ENCODE measurements around the genes LONP2 and ABCC11.

DNA sequence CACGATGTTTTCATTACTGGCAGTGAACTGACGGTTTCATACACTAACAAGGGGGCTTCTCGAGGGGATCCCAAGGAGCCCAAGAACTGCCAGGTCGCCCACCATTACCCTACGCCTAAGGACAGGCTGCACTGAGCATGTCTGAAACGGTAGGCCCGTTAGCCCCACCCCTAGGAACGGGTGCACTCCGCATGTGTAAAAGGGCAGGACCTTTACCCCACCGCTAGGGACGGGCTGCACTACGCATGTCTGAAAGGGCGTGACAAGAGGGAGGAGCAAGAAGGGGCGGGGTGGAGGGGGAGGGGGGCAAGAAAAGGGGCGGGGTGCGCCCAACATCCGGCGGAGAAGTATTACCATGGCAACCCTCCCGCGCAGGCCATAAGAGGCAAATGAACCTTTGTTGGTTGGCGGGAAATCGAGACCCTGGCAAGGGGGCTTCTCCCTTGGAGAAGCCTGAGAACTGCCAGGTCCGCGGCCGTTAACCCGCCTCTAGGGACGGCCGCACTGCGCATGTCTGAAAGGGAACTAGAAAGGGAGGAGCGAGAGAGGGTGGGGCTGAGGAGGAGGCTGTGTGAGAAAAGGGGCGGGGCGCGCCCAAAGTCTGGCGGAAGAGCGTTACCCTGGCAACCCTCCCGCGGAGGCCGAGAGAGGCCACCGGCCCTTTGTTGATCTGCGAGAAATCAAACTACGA lies 2046.7 kb downstream of the TP53TG3F start:
- RAMPAGE, long total RNA, result no peak
- RRBS, result no CpG with 5 or more reads among the region's 41 CpGs

GRCh38 chr16:35795283-35795792 lies 2335.9 kb downstream of the TP53TG3F start:
- RAMPAGE, long total RNA, result no peak
- RRBS, result no CpG with 5 or more reads among the region's 25 CpGs

DNA sequence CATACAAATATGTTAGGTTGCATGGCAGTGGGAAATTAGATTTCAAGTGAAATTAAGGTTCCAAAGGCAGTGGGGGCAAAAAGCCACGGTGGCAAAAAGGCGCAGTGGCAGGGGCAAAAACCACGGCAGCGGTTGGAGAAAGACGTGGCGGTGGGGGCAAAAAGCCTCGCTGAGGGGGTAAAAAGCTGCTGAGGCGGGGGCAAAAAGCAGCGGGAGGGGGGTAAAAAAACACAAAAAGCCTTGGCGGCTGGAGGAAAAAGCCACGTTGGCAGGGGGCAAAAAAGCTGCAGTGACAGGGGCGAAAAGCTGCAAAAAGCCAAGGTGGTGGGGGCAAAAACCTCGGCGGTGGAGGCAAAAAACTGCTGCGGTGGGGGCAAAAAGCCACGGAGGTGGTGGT lies 194.1 kb downstream of the SHCBP1 start:
- RAMPAGE, long total RNA, result no peak
- RRBS, result no CpG with 5 or more reads among the region's 16 CpGs

- RAMPAGE, long total RNA, result no peak
- RRBS, result no CpG with 5 or more reads among the region's 26 CpGs
These were observed 52.2 kb downstream of the SHCBP1 start for GRCh38 chr16:46569031-46569363.

- RAMPAGE, long total RNA, result no peak
- RRBS, result no CpG with 5 or more reads among the region's 3 CpGs
These were observed 16.6 kb upstream of the SHCBP1 start for GRCh38 chr16:46637845-46638061.

DNA sequence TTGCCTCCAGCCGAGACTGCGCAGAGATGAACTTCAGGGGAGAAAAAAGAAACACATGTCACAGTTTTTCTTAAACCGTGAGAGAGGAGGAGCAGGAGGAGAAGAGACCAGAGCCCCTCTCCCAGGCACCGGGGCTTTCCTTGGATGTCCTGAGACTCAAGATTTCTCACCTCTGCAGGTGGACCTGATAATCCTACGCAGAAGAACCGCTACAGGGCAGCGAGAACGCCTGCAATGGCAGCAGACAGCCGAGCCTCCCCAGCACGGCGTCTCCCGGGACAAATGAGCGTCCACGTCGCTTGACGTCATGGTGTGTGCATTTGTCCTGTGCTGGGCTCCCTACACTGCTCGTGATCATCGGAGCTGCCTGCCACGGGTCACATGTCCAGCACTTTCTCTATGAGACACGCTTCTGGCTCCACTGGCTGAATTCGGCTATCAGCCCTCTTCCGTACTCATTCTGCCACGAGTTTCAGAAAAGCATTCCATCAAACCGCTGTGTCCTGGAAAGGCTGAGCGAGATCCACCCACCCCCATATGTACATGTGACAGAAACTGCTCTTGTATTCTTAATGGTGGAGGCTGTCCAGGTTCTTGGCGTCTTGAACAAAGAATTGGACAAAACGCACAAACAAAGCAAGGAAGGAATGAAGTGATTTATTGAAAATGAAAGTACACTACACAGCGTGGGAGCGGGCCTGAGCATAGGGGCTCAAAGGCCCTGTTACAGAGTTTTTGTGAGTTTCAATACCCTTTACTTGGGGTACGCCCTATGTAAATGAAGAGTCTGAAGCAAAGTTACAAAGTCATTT lies 28.4 kb upstream of the SHCBP1 start:
- RAMPAGE, long total RNA, result no peak
- RRBS, result no CpG with 5 or more reads among the region's 30 CpGs

DNA sequence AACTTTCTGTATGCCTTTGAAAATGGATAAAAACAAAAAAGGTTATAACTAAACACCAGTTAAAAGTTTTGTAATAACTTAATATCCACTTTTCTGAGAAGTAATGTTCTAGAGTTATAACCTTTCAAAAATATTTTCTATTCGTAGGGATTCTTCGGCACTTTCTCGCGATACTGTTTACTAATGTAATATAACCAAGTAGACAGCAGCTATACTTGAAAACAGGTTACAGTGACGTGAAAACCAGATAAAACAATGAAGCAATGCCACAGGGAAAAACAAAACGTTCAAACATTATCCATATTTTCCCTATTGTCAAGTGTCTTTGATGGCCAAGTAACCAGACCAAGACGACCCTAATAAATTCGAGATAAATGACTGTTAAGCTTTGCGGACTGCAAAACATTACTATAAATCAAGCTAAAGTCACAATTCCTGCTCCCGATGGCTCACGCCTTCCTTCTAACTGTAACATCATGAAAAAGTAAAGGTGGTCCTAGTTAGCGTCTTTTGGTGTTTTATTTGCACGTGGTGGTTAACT lies 1.5 kb downstream of the DNAJA2 start:
- RAMPAGE, long total RNA, result no peak
- RRBS, result no CpG with 5 or more reads among the region's 13 CpGs

GRCh38 chr16:47037430-47038628 lies 64.4 kb upstream of the DNAJA2 start:
- RAMPAGE, long total RNA, result no peak
- RRBS, result 2% methylated on average over 16 of the region's 95 CpGs

DNA sequence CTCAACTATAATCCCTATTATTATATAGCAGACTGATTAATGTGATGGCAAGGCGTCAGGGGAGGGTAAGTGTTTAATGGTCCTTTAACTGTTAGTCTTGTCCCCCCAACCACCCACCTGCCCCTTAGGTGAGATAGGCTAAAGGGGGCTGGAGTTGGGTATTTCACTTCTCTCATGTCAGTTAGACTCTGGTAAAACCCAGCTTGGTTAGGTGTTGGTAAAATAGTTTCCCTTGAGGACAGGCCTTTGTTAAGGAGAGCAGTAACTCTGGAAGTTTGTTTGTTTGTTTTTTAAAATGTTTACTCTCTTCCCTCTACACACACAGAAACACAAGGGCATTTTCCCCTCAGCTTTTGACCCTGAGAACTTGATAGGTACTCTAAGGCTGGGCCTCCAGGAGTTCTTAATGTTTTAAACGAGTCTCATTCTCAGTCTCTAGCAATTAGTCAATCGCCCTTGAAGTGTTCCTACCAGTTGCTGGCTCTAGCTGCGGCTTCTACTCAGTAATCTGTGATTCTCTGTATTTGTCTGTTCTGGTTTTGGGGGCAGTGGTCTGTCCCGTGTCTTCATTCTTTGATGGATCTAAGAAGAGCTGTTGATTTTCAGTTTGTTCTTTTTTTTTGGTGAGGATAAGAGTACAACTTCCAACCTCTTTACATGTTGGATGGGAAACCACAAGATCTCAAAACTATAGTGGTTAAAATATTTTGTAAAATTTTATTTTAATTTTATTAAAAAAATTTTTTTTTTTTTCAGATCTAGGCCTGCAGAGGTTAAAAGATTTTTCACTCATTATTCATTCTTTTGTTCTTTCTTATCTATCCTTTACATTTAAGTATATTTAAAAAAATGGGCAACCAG lies 49.0 kb upstream of the NETO2 start:
- RAMPAGE, long total RNA, result no peak
- RRBS, result no CpG with 5 or more reads among the region's 5 CpGs

GRCh38 chr16:47668981-47669479 lies 207.9 kb downstream of the PHKB start:
- RAMPAGE, long total RNA, result no peak
- RRBS, result no CpG with 5 or more reads among the region's 4 CpGs

- RAMPAGE, long total RNA, result no peak
- RRBS, result no CpG with 5 or more reads among the region's 7 CpGs
These were observed 318.5 kb downstream of the PHKB start for GRCh38 chr16:47779405-47780159.

DNA sequence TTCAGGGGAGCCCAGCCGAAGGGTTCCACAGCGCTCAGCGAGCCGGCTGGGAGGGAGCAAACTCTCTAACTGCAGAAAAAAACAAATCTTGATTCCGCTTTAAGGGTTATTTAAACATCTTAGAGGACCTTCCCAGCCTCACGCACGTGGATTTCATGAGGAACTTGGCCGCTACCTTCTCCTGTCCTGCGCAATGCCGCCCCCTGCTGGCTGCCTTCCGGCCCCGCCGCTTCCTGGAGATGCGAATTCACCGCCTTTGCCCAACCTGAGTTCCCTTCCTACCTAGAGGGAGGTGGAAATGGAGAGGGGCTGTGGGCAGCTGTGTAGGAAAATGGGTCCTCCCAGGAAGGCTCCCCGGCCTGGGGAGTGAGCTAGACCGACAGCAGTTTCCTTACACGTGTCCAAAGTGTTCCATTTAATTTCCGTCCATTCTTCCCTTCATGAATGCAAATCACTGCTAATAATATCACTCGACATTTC lies 964 bp upstream of the ABCC12 start:
- RAMPAGE, long total RNA, result no peak
- RRBS, result 8% methylated on average over 4 of the region's 20 CpGs

DNA sequence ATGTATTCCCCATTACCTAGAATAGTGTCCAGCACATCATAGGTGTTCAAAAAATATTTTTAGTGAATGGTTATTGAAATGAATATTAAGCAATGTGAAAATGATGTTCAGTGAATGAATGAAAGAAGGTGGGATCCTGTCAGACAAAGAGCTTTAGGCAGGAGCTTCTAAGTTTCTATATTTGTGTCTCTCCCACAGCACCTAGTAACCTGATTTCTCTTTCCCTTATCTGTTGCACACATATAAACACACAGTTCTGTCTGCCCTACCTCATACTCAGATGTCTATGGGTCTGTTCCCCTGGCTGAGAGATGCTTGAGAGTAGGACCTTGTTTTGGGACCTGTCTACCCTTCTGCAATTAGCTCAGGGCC lies 6.1 kb upstream of the LONP2 start:
- RAMPAGE, long total RNA, result no peak

DNA sequence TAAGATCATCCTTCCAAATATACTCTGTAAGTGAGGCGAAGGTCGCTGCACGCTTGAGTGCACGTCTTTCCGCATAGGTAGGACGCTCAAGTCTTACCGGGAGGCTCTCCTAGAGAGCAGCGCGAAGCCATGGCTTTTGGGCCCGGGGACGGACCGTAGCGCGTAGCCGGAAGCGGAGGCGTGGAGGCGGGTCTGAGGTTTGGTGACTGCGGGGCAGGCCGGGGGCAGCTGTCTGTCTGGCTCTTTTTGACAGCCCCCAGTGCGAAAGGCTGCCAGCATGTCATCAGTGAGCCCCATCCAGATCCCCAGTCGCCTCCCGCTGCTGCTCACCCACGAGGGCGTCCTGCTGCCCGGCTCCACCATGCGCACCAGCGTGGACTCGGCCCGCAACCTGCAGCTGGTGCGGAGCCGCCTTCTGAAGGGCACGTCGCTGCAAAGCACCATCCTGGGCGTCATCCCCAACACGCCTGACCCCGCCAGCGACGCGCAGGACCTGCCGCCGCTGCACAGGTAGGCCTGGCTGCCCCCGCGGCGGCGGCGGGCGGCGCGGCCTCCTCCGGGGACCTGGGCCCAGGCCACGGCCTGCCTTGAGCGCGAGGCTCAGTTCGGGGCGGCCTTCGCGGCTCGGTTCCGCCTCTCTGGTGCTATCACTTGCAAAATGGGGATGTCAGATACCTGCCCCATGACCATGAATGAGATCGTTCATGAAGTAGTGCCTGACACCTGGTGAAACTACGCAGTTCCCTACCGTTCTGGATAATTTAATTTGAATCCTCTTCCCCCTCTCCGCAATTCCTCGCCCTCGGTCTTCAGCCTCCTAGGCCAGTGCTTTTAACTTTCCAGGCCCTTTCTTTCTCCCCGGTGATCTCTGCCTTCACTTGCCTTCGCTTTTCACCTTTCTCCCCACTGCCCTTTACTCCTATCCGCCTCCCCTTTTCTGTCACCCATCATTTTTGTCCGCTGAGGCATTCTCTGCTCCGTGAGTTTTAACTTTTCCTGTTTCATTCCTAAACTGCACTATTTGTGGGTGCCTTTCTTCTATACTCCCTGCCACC lies at the start of gene LONP2:
Gene LONP2 (plus strand): TSS at position 189 of the 1,055 bp plus-strand sequence.
- RAMPAGE, long total RNA, result start-site peak on the plus strand centred at position 217 of the sequence, 65 bp wide, 286 and 115 reads in 2 replicates
- RRBS, result 2% methylated on average over 10 of the region's 71 CpGs

DNA sequence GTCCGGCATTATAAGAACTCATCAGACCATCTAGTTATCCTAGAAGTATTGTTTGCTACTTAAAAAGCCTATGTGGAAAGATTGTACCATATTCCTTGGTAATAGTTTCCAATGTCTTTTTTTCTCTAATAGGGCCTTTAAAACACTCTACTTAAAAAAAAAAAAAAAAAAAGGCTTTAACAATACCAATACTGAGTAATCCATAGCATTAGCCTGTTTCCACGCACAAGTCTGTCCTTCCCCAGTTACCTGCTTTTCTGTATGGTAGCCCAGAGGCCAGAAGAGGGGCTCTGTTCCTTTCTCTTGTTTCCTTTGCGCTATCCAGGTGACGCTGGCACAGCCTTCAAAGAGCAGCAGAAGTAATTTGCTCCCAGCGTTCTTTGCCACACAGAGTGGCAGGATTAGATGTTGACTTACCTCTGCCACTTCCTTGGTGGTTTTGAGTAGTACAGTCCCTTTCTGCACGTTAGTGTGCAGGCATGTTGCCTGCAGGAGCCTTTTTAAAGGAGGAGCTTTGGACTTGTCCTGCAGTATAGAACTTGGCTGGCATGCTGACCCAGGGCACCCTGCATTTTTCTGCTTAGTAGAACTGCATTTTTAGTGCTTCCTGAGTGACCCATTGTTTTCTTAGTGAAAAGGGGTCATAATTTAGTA lies at the start of gene ABCC11:
Gene ABCC11 (minus strand): TSS at position 475 of the 654 bp plus-strand sequence.
- RAMPAGE, long total RNA, result no peak
- RRBS, result no CpG with 5 or more reads among the region's 6 CpGs

DNA sequence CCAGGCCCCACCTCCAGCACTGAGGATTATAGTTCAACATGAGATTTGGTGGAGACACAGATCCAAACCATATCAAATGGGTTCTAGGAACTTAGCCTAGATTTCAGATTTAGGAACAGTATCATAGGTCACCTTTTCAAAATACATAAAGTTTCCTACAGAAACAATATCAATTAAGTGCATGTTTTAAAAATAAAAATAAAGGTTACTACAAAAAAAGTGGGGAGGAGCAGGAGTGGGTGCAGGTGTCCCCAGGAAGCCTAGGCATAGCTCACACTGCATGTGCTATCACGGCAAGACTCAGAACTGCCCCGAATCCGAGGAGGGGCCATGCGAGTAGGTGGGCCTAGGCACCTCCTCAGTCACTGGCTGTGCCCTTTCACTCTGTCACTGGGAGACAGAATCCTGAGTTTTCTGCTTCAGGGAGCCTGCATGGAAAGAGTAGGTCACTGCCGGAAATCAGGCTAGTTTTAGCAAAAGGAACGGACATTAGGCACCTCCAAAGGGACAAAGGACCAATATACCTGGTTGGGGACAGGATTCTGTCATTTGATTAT lies 43.6 kb downstream of the SIAH1 start:
- RAMPAGE, long total RNA, result no peak
- RRBS, result no CpG with 5 or more reads among the region's 6 CpGs

DNA sequence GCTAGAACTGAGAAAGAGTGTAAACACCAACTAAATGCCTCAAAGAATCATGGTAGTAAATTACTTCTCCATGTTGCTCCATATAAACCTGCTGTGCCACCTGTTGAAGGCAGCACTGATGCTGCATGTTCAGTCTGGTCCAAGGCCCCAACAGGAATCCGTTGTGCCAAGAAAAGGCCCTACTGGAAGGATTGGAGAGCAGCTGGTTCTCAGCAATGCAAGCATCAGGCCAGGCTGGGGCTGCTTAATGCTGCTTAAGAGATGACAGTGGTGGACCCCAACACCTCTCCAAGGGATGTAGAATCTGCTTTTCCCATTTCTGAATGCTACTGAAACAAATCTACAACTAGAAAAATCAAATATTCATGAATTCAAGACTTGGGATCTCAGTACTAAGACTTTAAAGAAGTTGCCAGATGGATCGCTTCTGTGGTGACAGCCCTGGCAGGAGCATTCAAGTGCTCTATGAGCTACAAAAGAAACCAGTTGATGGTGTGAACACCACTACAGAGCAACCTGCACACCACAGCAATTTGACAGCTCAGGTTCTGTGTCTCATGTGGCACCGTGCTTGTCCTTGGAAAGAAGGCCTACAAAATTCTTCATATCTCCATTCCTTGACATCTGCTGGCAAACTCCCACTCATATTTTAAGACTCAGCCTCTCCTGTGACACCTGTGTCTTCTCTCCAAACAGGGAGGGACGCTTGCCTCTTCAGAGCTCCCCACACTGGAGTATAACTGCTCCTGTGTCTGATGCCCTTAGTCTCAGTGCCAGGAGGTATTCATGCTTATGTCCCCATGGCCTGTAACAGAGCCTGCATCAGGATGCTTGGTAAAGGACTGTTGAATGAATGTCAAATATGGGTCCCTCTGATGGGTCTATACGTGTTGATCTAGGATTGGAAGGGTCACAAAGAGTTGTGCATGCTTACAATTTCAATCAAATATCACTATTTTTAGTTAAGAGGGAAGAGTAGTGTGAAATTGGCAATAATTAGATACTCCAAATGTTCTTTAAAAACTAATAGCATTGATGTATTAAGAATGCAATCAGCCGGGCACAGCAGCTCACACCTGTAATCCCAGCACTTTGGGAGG lies 42.5 kb downstream of the SIAH1 start:
- RAMPAGE, long total RNA, result no peak
- RRBS, result no CpG with 5 or more reads among the region's 6 CpGs

GRCh38 chr16:48373085-48373684 lies 12.0 kb downstream of the SIAH1 start:
- RAMPAGE, long total RNA, result no peak
- RRBS, result no CpG with 5 or more reads among the region's 2 CpGs

DNA sequence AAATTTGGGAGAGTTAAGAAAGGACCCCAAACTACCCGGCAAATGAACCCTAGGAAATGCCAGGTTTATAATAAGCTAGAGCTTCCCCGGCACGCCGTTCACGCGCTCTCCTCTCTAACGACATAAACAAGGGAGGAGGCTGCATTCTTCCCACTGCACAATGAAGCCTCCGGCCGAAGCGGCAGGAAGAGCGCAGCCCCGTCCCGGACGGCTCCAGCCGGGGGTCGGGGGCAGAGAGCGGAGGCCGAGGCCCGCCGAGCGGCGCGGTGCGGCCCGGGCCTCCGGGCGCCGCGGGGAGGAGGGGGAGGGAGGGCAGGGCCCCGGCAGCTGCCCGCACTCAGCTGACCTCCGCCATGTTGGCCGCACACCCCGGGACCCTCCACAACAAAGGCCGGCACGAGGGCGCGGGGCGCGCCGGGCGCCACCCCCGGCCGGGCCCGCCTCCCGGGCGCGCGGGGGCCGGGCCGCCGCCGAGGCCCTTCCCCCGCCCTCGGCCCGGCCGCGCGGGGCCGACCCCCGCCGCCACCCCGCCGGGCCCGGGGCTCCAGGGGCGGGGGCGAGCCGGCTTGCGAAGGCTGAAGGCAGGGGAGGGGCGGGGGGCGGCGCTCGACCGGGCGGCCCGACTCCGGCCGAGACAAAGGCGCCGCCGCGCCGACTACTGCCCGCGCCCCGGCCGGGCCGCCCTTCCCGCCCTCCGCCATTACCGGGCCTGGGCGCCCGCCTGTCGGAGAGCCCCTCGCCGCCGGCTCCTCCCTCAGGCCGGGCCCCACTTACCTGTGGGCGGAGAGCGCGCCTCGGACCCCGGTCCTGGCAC lies 576 bp downstream of the SIAH1 start:
- RAMPAGE, long total RNA, result no peak
- RRBS, result 3% methylated on average over 72 of the region's 103 CpGs

- RAMPAGE, long total RNA, result no peak
- RRBS, result no CpG with 5 or more reads among the region's 14 CpGs
These were observed 1.7 kb upstream of the SIAH1 start for GRCh38 chr16:48386797-48387333.

Data from epithelial cell of proximal tubule (primary cell).